ENCODE data around the gene SLC25A31.

DNA sequence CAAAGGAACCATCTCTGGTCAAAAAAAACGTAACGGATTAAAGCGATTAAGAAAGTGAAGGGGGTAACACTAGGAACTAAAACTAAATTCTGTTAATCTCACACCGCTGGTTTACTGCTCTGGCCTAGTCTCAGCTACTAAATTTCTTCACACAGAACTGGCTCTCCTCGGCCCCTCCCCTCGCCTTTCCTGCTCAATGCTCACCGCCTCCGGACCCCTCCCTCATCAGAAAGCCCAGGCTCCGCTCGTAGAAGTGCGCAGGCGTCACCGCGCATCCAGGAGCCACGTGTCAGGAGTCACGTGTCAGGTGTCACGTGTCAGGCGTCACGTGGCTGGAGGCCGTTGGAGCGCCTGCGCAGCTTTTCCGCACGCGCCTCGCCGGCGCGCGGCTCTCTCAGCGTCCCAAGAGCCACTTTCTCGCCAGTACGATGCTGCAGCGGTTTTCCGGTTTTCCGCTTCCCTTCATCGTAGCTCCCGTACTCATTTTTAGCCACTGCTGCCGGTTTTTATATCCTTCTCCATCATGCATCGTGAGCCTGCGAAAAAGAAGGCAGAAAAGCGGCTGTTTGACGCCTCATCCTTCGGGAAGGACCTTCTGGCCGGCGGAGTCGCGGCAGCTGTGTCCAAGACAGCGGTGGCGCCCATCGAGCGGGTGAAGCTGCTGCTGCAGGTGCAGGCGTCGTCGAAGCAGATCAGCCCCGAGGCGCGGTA lies at the start of gene SLC25A31:
Gene SLC25A31 (plus strand): TSS at position 378 of the 711 bp plus-strand sequence.
- RRBS, 2 experiments = 81 to 85% methylated on average over 9 of the region's 58 CpGs
CAGE:
- cytosol, long polyA minus RNA = no peak
- cytosol, long polyA plus RNA = no peak
- long polyA plus RNA = no peak
- nucleus, long polyA minus RNA = no peak
- nucleus, long polyA plus RNA = no peak

GRCh38 chr4:127783942-127784484 lies 1.9 kb downstream of the HSPA4L start:
- RRBS, 2 experiments = no CpG with 5 or more reads among the region's 9 CpGs
CAGE:
- cytosol, long polyA minus RNA = no peak
- cytosol, long polyA plus RNA = no peak
- long polyA plus RNA = no peak
- nucleus, long polyA minus RNA = no peak
- nucleus, long polyA plus RNA = no peak

GRCh38 chr4:127870526-127871373 lies 9.9 kb upstream of the PLK4 start:
- RRBS, 2 experiments = no CpG with 5 or more reads among the region's 4 CpGs
CAGE:
- cytosol, long polyA minus RNA = no peak
- cytosol, long polyA plus RNA = no peak
- long polyA plus RNA = no peak
- nucleus, long polyA minus RNA = start-site peak on the minus strand at chr4:127870563-127870755, 5 reads
- nucleus, long polyA plus RNA = no peak

GRCh38 chr4:128228052-128228470 lies 59.6 kb downstream of the PGRMC2 start:
- RRBS, 2 experiments = no CpG with 5 or more reads among the region's 1 CpG
CAGE:
- cytosol, long polyA minus RNA = no peak
- cytosol, long polyA plus RNA = no peak
- long polyA plus RNA = no peak
- nucleus, long polyA minus RNA = no peak
- nucleus, long polyA plus RNA = no peak

- RRBS, 2 experiments = no CpG with 5 or more reads among the region's 2 CpGs
CAGE:
- cytosol, long polyA minus RNA = no peak
- cytosol, long polyA plus RNA = no peak
- long polyA plus RNA = no peak
- nucleus, long polyA minus RNA = no peak
- nucleus, long polyA plus RNA = no peak
Measured at GRCh38 chr4:128517655-128518329, 230.2 kb upstream of the PGRMC2 start.

GRCh38 chr4:128553783-128554291 lies 255.7 kb upstream of the JADE1 start:
- RRBS, 2 experiments = no CpG with 5 or more reads among the region's 4 CpGs
CAGE:
- cytosol, long polyA minus RNA = no peak
- cytosol, long polyA plus RNA = no peak
- long polyA plus RNA = no peak
- nucleus, long polyA minus RNA = no peak
- nucleus, long polyA plus RNA = no peak

DNA sequence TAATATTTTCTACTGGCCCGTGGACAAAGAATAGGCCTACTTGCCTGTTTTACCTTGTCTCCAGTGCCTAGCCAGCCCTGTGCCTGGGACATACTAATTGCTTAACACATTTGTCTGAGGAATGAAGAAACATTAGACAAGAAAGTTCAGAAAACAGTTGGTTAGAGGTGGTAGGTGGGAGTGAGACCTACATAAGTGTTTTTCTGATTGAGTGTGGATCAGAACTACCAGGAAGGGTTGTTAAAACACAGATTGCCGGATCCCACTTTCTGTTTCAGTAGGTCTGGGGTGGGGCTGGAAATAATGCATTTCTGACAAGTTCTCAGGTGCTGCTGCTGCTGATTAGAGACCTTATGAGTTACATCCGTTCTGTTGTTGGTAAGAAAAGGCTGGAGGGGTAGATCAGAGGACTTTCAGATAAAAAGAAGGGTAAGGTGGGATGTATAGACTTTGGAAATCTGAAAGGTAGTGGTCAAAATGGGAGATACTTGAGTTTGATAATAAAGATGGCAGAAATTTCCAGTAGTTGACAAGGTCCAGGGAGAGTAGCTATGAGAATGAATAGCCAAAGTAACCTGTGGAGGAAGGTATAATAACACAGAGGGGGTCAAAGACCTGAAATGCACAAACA lies 5.6 kb upstream of the JADE1 start:
- RRBS, 2 experiments = no CpG with 5 or more reads among the region's 3 CpGs
CAGE:
- cytosol, long polyA minus RNA = no peak
- cytosol, long polyA plus RNA = no peak
- long polyA plus RNA = no peak
- nucleus, long polyA minus RNA = no peak
- nucleus, long polyA plus RNA = no peak

DNA sequence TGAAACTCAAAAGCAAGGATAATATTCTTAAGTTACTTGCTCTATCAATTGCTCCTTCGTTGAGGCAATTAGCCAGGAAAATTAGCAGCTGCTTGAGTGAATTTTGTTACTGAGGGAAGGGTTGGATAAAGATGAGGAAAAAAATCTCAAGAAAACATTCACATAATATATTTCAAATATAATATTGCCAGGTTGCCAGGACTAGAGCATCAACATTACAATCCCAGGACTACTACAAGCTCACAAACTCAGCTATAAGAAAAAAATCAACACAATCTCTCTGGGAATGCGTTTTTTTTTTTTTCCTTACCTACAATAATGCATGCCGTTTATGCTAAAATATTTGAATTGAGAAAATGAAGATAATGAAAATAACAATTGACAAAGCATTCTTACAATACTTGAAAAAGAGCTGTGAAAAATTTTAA lies 1129.1 kb downstream of the C4orf33 start:
- RRBS, 2 experiments = no CpG with 5 or more reads among the region's 3 CpGs
CAGE:
- cytosol, long polyA minus RNA = no peak
- cytosol, long polyA plus RNA = no peak
- long polyA plus RNA = no peak
- nucleus, long polyA minus RNA = no peak
- nucleus, long polyA plus RNA = no peak

- RRBS, 2 experiments = no CpG with 5 or more reads among the region's 12 CpGs
CAGE:
- cytosol, long polyA minus RNA = no peak
- cytosol, long polyA plus RNA = no peak
- long polyA plus RNA = no peak
- nucleus, long polyA minus RNA = no peak
- nucleus, long polyA plus RNA = no peak
Measured at GRCh38 chr4:134200814-134201239, 762 bp downstream of the PABPC4L start.

- RRBS, 2 experiments = no CpG with 5 or more reads among the region's 2 CpGs
CAGE:
- cytosol, long polyA minus RNA = no peak
- cytosol, long polyA plus RNA = no peak
- long polyA plus RNA = no peak
- nucleus, long polyA minus RNA = no peak
- nucleus, long polyA plus RNA = no peak
Measured at GRCh38 chr4:137811164-137811549, 278.9 kb upstream of the PCDH18 start.

DNA sequence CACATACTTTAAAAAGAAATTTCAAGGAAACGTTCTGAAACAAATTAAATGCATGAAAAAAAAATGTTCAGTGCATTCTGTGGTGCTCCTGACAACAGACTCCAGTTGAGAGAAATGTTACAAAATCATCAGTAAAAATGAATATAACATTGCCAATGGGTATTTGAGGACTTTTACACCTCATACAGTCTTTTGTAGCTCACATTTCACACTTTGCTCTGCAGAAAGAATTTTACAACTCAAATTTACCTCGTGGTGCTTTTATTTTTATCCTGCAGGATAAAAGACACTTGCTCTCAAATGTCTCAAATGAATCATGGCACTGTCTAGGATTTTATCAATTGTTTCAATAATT lies 60.6 kb downstream of the SLC7A11 start:
- RRBS, 2 experiments = no CpG with 5 or more reads among the region's 2 CpGs
CAGE:
- cytosol, long polyA minus RNA = no peak
- cytosol, long polyA plus RNA = no peak
- long polyA plus RNA = no peak
- nucleus, long polyA minus RNA = no peak
- nucleus, long polyA plus RNA = no peak

DNA sequence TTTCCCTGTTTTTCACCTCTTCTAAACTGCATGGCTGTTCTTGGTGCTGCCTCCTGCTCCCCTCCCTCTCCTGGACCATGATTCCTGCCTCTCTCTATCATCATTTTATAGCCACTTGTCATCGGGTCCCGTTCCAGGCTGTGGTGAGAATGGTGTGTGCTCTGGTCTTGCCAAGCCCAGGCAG lies 333.1 kb upstream of the NOCT start:
- RRBS, 2 experiments = no CpG with 5 or more reads among the region's 2 CpGs
CAGE:
- cytosol, long polyA minus RNA = no peak
- cytosol, long polyA plus RNA = no peak
- long polyA plus RNA = no peak
- nucleus, long polyA minus RNA = no peak
- nucleus, long polyA plus RNA = no peak

- RRBS, 2 experiments = no CpG with 5 or more reads among the region's 2 CpGs
CAGE:
- cytosol, long polyA minus RNA = no peak
- cytosol, long polyA plus RNA = no peak
- long polyA plus RNA = no peak
- nucleus, long polyA minus RNA = no peak
- nucleus, long polyA plus RNA = no peak
Measured at GRCh38 chr4:139168185-139168821, 8.7 kb downstream of the ELF2 start.

DNA sequence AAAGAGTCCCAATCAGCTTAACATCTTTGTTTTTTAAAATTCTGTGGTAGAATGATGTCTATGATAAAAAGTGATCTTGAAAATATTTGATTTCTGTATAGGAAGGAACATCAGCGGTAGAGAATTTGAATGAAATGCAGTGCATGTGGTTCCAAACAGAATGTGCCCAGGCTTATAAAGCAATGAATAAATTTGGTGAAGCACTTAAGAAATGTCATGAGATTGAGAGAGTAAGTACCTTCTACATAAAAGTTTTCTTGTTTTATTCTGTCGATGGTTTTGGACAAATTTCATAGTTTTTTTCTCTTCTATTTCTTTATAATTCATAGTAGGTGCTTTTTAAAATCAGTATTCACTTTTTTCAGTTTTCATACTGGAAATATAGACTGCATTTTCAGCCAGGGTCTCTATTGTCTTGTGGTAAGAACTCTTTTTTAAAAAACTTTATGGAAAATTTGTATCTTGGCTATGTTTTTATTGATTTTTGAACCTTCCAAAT lies 58.2 kb upstream of the NDUFC1 start:
- RRBS, 2 experiments = no CpG with 5 or more reads among the region's 2 CpGs
CAGE:
- cytosol, long polyA minus RNA = no peak
- cytosol, long polyA plus RNA = no peak
- long polyA plus RNA = no peak
- nucleus, long polyA minus RNA = start-site peak on the plus strand centred at position 462 of the sequence, 31 bp wide, 21 reads
- nucleus, long polyA plus RNA = no peak

GRCh38 chr4:139532872-139533426 lies 23.1 kb downstream of the SETD7 start:
- RRBS, 2 experiments = no CpG with 5 or more reads among the region's 8 CpGs
CAGE:
- cytosol, long polyA minus RNA = no peak
- cytosol, long polyA plus RNA = no peak
- long polyA plus RNA = no peak
- nucleus, long polyA minus RNA = no peak
- nucleus, long polyA plus RNA = no peak

- RRBS, 2 experiments = no CpG with 5 or more reads among the region's 2 CpGs
CAGE:
- cytosol, long polyA minus RNA = no peak
- cytosol, long polyA plus RNA = no peak
- long polyA plus RNA = no peak
- nucleus, long polyA minus RNA = no peak
- nucleus, long polyA plus RNA = no peak
Measured at GRCh38 chr4:139535355-139535832, 20.6 kb downstream of the SETD7 start.

DNA sequence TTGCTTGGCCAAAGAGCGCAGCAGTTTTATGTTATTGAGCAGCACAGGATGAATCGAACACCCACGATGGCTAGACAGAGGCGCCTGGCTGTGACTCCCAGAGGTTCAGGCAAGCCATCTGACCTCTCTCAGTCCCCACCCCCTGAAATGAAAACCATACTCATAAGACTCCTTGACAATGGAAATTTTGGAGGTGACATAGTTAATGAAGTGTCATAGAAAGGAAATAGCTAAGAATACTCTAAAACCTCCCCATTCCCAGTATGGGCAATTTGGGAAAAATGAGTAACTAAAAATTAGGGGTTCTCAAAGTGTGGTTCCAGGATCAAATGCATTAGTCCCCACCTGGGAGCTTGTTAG lies 70.7 kb downstream of the MGST2 start:
- RRBS, 2 experiments = no CpG with 5 or more reads among the region's 4 CpGs
CAGE:
- cytosol, long polyA minus RNA = no peak
- cytosol, long polyA plus RNA = no peak
- long polyA plus RNA = no peak
- nucleus, long polyA minus RNA = no peak
- nucleus, long polyA plus RNA = no peak

DNA sequence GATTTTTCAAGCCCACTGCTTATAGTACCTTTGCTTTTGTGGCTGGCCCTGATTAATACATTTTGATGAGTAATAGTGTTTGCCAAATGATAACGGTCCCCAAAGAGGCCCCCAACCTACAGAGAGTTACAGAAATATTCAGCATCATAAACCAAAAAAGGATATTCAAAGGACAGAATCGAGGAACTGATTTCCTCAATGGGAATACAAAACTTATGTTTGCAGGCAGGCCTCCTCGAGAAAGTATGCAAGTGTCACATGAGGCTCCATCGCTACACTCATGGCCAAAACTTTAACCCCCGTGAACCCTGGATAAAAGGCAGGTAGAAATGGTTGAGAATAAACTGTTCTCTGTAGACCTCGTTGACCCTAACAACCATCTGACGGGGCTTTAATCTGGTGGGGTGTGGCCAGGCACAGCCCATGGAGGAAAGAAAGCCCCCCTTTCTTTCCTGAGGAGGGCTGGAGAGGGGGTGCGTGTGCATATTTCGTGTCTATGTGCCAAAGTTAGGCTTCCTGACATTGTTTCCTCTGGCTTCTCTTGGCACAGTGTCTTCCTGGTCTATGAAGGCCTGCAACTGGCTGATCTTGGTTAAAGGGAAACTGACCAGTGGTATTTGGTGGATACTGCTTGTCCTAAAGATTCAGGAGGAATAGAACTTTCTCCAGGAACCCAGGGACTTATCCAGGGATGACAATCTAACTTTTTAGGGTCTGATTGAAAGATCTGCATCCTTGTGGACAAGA lies 97.0 kb downstream of the MGST2 start:
- RRBS, 2 experiments = no CpG with 5 or more reads among the region's 9 CpGs
CAGE:
- cytosol, long polyA minus RNA = no peak
- cytosol, long polyA plus RNA = no peak
- long polyA plus RNA = no peak
- nucleus, long polyA minus RNA = no peak
- nucleus, long polyA plus RNA = no peak

DNA sequence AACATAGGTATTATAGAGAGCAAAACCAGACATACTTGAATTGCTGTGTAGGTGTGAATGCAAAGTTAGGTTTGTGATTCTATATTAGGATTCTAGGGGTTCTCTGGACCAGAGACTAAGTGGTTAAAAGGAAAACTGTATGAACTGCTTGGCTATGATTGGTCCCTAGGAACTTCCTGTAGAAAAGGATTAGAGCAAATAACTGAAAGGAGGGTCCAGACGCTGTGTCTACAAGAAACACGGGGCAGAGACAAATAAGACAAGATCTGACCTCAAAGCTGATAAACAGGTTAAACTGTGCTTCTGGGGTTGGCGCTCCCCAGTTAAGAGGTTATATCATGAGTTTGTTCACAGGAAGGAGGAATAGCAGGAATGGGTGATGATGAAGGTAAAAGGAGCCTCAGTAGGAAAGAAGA lies 183.6 kb downstream of the MGST2 start:
- RRBS, 2 experiments = no CpG with 5 or more reads among the region's 3 CpGs
CAGE:
- cytosol, long polyA minus RNA = no peak
- cytosol, long polyA plus RNA = no peak
- long polyA plus RNA = no peak
- nucleus, long polyA minus RNA = no peak
- nucleus, long polyA plus RNA = no peak

GRCh38 chr4:139901840-139902560 lies 236.4 kb downstream of the MGST2 start:
- RRBS, 2 experiments = no CpG with 5 or more reads among the region's 15 CpGs
CAGE:
- cytosol, long polyA minus RNA = no peak
- cytosol, long polyA plus RNA = no peak
- long polyA plus RNA = no peak
- nucleus, long polyA minus RNA = no peak
- nucleus, long polyA plus RNA = no peak